Ovary (tissue), 7 donors: Measurements from ENCODE around the gene SMKR1.

DNA sequence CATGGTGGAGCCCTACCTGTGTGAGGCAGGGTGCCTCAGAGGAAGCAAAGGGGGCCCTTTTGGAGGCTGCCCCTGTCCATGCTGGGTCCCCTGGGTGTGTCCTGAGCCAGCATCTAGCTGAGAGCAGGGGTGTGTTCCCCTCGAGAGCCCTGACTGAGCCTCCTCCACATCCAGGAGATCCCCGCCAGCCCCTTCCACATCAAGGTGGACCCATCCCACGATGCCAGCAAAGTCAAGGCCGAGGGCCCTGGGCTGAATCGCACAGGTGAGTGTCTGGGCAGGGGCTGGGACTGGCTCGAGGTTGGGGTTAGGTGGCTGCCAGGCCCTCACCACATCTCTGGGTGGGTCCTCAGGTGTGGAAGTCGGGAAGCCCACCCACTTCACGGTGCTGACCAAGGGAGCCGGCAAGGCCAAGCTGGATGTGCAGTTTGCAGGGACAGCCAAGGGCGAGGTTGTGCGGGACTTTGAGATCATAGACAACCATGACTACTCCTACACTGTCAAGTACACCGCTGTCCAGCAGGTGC, 12.9 kb downstream of the FLNC start:
- PRO-cap, 7 experiments = no peak in any of the 7 experiments
- RAMPAGE, long total RNA, 2 experiments = no peak in any of the 2 experiments

DNA sequence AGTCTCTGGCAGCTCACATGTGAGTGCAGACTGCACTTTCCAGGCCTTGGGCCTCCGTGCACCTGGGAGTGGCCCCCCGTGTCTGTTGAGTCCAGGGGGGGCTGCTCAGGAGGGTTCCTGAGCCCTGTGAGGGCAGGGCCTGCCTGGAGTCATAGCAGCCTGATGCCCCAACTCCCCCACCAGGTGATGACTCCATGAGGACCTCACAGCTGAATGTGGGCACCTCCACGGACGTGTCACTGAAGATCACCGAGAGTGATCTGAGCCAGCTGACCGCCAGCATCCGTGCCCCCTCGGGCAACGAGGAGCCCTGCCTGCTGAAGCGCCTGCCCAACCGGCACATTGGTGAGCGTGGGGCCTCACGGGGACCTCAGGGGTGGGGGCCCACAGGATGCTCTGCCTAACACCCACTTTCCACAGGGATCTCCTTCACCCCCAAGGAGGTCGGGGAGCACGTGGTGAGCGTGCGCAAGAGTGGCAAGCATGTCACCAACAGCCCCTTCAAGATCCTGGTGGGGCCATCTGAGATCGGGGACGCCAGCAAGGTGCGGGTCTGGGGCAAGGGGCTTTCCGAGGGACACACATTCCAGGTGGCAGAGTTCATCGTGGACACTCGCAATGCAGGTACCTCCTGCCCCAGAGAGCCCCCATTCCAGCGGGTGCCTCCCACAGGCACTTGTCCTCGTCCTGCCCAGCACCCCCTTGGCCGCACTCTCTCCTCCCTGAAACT, 10.1 kb upstream of the ATP6V1F start:
- PRO-cap, 7 experiments = no peak in any of the 7 experiments
- RAMPAGE, long total RNA, 2 experiments = no peak in any of the 2 experiments

DNA sequence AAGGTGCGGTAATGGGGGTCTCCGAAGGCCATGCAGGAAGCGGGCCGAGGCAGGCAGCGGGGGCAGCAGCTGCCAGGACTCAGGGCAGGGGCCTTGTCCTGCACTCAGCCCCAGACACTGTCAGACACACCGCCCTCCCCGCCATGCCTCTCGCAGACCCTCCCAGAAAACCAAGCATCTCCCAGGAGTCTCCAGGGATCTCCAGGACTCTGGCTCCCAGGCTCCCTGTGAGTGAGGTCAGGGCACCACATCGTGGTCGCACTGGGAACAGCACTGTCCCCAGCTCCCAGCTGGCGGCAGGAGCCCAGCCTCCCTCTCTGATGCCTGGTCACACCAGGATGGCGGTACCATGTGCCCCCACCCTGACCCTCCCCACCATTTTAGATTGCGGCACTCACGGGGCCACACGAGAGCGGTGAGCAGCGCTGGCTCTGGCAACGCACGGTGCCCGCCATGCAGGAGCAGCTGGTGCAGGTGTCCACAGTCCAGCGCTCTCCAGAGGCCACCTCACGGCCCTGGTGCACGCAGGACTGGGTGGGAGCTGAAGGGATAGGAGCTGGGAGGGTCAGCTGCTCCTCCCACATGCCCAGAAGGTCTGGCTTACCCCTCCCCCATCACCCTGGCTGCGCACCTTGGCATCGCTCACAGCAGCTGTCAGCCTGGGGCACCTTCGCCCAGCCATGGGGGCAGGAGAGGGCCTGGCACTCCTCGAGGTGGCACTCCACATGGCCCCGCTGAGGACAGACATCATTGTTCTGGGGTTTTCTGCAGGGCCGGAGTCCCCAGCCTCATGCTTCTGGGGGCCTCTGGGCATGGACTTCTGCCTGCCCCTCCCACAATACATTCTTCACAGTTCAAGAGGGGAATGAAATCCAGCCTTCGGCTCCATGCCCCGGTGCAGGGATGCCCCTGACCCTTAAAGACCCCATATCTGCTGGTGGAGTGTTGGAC, 14.1 kb downstream of the ATP6V1FNB start:
- PRO-cap, 7 experiments = no peak in any of the 7 experiments
- RAMPAGE, long total RNA, 2 experiments = no peak in any of the 2 experiments

GRCh38 chr7:128890494-128891071, 19.9 kb downstream of the KCP start:
- PRO-cap, 7 experiments = peak in 1 of 7 experiments; most common plus-strand start chr7:128890911 (in 1)
- RAMPAGE, long total RNA, 2 experiments = no peak in any of the 2 experiments

DNA sequence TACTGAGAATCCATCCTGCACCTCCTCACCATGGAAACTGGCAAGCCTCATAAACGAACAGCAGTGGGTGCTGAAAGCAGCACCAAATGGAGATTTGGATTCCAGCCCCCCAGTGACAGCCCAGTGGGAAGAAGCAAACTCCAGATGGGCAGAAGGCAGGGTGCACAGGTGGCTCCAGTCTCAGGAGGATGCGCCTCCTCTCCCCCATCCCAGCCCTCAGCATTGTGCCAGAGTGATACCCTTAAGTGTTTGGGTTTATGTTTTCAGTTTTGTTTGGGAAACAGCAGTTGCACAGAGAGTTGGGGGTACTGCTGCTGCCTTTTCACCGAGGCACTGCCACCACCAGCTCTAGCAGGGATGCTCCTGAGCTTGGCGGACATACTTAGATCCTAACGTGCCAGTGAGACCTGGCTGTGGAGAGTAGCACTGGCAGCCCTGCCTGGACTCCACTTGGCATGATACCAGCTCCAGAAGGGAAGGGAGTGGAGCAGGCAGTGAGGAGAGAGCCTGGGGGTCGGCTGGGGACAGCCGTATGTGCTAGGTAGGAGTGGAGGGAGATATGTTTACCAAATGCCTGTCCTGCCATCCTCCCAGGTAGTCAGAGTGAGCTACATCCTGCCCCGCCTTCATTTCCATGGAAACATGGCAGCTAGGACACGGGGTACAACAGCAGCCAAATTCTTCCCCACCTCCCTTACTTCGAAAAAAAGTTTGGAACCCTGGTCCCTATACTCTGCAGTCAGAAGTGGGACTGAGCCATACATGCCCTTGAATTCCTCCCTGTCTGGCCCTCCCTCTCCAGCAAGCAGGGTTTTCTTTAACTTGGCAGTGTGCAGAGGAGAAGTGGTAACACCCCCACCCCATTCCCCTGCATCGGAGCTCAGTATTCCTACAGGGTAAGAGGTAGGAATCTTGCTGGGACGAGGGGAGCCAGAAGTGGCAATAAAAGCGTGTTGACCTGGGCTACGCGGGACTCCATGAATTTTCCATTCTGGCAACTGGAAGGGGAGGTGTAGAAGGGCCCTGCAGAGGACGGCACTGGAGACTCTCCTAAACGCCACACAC, 20.2 kb upstream of the SMO start:
- PRO-cap, 7 experiments = no peak in any of the 7 experiments
- RAMPAGE, long total RNA, 2 experiments = no peak in any of the 2 experiments

DNA sequence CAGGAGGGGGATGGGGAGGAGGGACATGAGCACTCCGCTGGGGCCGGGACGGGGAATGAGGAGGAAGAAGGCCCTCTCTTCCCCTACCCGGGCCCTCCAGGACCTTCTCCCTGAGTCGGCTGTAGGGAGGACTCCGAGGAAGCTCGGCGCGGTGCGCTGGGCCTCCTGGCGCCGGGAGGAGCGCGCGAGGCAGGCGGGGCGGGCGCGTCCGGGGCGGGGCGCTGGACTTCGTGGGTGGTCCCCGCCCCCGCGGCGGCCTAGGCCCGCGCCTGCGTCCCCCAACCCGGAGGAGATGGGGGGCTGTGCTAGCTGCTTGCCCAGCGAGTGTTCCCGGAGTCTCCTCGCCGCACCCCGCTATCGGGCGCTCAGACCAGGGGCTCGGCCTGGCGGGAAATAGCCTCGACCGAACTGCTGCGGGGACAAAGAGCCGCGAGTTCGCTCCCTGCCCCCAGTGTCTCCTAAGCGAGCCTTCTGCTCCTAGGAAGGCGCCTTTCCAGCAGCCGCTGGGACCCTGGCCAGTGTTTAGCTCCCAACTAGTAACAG, 19.2 kb upstream of the SMO start:
- PRO-cap, 7 experiments = peak in 1 of 7 experiments; most common plus-strand start position 323 of the sequence (in 1); most common minus-strand start position 132 of the sequence (in 1)
- RAMPAGE, long total RNA, 2 experiments = no peak in any of the 2 experiments

DNA sequence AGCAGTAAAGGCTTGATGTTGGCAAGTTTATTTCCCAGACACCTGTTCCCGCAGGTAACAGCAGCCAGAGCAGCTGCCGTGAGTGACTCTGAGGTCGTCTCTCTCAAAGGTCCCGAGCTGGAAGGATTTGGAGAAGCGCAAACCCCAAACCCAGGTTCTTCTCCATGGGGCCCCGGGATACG, 490 bp upstream of the SMO start:
- PRO-cap, 7 experiments = no peak in any of the 7 experiments
- RAMPAGE, long total RNA, 2 experiments = no peak in any of the 2 experiments

- PRO-cap, 7 experiments = peak in 4 of 7 experiments; most common plus-strand start chr7:129190194 (in 3); most common minus-strand start chr7:129190069 (in 2)
- RAMPAGE, long total RNA, 2 experiments = no peak in any of the 2 experiments
Measured at GRCh38 chr7:129189861-129190344, 1.5 kb downstream of the SMO start.

DNA sequence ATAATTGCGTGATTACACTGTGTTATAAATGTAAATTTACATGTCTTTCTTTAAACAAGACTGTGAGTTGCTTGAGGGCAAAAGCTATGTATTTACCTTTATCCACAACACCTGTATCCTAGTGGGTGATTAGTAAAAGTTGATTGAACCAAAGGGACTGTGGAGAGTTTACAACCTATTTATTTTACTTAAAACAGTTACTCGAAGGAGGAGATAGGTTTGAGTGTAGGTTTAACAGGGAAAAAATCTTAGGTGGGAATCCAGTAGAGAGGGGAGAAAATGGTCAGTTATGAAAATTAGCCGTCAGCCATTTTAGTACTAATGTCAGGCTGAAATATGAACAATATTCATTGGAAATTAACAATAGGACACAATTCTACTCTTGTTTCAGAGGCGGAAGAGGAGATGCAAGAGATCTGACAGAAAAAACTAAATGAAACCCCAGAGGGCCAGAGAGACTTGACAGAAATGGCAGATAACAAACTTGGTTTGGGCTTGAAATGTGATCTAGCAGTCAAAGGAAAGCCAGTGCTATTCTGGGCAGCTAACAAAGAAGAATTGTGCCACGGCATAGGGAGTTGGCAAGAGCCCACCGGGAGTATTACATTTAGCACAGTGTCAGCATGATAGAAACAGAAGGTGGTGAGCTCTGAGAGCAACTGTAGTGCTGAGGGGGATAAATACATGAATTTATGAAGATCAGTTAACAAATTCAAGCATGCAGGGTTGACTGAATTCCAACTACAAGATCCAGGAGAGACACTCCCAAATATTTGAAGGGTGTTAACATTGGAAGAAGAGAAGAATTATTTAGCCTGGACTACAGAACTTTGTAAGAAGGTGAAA, 91.0 kb downstream of the AHCYL2 start:
- PRO-cap, 7 experiments = no peak in any of the 7 experiments
- RAMPAGE, long total RNA, 2 experiments = no peak in any of the 2 experiments

DNA sequence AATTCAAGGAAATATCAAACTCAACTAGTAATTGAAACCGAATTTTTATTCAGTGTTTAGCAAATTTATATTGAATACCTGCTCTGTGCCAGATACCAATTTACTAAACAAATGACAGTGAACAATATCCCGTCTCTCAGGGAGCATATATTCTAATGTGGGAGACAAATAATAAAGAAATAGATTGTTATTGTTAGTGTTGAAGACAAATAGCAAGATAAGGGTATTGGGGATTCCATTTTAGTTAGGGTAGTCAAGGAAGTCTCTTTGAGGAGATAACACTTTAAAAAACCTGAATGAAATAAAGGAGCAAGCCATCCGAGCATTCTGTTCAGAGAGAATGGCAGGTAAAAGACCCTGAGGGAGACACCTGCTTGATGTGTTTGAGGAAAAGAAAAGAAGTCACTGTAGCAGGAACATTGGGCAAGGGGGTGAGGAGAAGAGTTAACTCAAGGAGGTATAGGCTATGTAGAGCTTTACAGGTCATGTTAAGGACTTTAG, 16.5 kb upstream of the STRIP2 start:
- PRO-cap, 7 experiments = no peak in any of the 7 experiments
- RAMPAGE, long total RNA, 2 experiments = no peak in any of the 2 experiments

DNA sequence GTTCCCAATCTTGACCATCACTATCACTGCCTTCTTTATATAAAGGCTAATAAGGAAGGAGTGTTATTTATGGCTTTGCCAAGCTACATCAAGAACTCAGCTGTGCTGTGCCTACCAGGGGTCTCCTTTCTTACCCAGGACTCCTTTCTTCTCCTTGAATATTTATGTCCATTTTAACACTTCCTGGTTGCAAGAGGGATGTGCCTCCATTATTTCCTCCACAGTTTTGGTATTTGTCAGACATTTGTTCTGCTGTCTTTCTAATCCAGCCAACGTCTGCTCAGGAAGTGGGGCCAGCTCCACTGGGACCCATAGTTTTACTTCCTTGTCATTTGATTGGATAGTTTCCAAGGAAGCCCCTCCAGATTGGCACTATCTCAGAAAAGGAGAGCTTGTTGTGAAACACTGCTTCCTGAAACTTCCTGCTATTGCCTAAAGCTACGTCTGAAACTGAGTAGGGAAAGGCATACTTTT, 6.7 kb upstream of the STRIP2 start:
- PRO-cap, 7 experiments = no peak in any of the 7 experiments
- RAMPAGE, long total RNA, 2 experiments = no peak in any of the 2 experiments

GRCh38 chr7:129501850-129503084, at the start of gene SMKR1:
TSS of gene SMKR1 (plus strand) at chr7:129502531.
- PRO-cap, 7 experiments = peak in 5 of 7 experiments; most common plus-strand start chr7:129502363 (in 5); most common minus-strand start chr7:129502386 (in 3)
- RAMPAGE, long total RNA, 2 experiments = no peak in any of the 2 experiments

- PRO-cap, 7 experiments = no peak in any of the 7 experiments
- RAMPAGE, long total RNA, 2 experiments = no peak in any of the 2 experiments
Measured at GRCh38 chr7:129605337-129606323, 5.9 kb upstream of the NRF1 start.

- PRO-cap, 7 experiments = no peak in any of the 7 experiments
- RAMPAGE, long total RNA, 2 experiments = no peak in any of the 2 experiments
Measured at GRCh38 chr7:129618600-129619350, 7.3 kb downstream of the NRF1 start.

DNA sequence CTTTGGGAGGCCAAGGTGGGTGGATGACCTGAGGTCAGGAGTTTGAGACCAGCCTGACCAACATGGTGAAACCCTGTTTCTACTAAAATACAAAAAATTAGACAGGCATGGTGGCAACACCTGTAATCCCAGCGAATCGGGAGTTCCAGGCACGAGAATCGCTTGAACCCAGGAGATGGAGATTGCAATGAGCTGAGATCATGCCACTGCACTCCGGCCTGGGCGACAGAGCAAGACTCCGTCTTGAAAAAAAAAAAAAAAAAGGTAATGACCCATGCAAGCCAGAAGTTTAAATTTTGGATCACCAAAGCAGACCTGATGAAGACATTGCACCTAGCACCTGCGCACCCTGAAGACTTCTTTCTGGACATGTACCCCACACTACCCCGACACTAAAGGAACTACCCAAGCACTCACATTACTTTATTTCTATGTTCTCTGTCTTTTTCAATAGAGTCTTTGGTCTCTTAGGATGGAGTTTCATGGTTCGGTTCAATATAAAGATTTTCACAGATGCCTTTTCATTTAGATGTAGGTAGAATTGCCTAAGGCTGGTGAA, 119.6 kb downstream of the NRF1 start:
- PRO-cap, 7 experiments = no peak in any of the 7 experiments
- RAMPAGE, long total RNA, 2 experiments = no peak in any of the 2 experiments

GRCh38 chr7:129774077-129775212, 162.9 kb downstream of the NRF1 start:
- PRO-cap, 7 experiments = no peak in any of the 7 experiments
- RAMPAGE, long total RNA, 2 experiments = no peak in any of the 2 experiments

- PRO-cap, 7 experiments = no peak in any of the 7 experiments
- RAMPAGE, long total RNA, 2 experiments = no peak in any of the 2 experiments
Measured at GRCh38 chr7:129826204-129826591, 126.6 kb downstream of the UBE2H start.

GRCh38 chr7:129877202-129877709, 75.5 kb downstream of the UBE2H start:
- PRO-cap, 7 experiments = no peak in any of the 7 experiments
- RAMPAGE, long total RNA, 2 experiments = no peak in any of the 2 experiments

DNA sequence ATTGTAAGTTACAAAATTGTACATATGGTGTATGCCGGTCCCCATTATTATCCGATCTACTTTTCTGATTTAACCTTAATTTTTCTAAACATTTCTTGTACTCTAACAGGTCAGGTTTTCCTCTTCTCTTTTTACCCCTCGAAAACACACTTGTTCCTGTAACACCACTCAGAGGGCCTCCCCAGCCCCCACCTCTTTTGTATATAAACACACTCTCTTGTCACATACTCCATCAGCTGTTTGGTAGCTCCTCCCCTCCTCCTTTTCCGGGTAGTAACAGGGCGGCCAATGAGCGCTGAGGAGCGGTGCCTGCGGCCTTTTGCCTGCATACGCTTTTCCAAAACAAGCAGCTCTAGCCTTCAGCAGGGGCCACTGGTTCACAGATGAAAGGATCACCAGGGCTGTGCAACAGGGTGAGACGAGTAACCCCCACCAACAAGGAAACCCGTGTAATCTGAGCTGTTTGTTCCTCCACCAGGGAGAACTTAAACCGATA, 4.0 kb downstream of the UBE2H start:
- PRO-cap, 7 experiments = peak in 7 of 7 experiments; most common plus-strand start position 382 of the sequence (in 6); most common minus-strand start position 179 of the sequence (in 1)
- RAMPAGE, long total RNA, 2 experiments = no peak in any of the 2 experiments

DNA sequence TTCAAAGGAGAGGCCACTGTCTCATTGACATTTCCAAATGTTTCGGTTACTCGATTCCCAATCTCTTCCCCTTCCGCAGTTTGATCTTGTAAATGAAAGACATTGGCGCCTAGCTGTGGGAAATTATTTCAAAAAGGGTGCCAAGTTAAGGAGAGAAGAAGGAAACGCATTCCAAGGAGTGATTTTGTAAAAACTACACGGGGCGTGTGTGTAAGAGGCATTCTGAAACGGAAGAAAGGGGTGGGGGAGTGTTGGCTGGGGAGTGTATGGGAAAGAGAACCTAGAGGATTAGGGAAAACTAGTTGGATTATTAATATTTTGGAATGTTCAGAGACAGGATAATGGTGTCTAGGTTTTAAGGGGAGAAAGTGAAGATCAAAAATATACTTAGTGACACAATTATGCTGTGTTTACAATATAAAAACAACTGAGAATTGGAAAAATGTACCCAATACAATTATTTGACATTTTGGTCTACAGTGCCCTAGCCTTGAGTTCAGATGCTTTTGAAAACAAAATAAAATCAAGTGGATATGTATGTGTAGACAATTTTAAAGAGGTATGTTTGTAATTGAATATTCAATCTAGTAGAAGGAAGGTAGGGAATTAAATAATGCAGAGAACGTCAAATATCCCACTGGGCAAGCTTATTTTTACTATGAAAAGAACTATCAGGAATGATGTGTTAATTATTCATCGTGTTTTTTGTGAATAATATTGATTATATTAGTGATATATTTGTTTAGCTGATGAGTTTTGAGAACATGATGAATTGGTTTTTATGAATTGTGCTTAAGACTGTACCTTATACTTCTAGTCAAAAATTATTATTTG, 930 bp downstream of the KLHDC10 start:
- PRO-cap, 7 experiments = no peak in any of the 7 experiments
- RAMPAGE, long total RNA, 2 experiments = no peak in any of the 2 experiments